ENCODE data around the genes RGPD8, POLR1B and CHCHD5.

DNA sequence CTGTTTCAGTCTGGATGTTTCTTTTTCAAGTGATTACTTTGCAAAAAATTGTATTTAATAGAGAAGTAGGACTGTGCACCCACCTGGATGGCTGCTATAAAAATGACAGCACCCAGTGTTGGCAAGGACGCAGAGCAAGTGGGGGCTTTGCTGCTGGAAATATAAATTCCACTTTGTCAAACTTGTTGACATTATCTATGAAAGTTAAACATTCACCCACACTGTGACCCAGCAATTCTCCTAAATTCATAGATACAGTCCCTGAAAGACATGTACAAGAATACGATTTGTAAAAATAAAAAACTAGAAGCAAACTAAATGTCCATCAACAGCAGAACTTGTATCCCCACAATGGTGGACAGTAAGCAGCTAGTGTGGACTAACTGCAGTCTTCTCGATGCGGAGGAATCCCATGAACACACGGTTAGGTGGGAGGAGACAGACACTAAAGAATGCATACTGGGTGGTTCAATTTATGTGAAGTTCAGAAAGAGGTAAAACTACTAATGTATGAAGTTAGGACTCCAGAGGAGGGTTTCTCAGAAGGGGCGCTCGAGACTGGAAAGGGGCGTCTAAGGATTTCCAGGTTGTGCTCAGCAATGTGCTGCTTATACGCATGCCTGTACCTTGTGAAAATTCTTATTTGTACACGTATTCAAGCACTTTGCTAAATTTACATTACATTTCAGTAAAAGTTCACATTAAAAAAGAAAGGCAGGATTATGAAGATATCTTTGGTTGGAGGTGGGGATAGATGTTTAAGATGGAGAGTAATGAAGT lies 66.8 kb downstream of the SOWAHC start:
- PRO-cap, 4 experiments = no peak in any of the 4 experiments
- RAMPAGE, long total RNA, 4 experiments = no peak in any of the 4 experiments

DNA sequence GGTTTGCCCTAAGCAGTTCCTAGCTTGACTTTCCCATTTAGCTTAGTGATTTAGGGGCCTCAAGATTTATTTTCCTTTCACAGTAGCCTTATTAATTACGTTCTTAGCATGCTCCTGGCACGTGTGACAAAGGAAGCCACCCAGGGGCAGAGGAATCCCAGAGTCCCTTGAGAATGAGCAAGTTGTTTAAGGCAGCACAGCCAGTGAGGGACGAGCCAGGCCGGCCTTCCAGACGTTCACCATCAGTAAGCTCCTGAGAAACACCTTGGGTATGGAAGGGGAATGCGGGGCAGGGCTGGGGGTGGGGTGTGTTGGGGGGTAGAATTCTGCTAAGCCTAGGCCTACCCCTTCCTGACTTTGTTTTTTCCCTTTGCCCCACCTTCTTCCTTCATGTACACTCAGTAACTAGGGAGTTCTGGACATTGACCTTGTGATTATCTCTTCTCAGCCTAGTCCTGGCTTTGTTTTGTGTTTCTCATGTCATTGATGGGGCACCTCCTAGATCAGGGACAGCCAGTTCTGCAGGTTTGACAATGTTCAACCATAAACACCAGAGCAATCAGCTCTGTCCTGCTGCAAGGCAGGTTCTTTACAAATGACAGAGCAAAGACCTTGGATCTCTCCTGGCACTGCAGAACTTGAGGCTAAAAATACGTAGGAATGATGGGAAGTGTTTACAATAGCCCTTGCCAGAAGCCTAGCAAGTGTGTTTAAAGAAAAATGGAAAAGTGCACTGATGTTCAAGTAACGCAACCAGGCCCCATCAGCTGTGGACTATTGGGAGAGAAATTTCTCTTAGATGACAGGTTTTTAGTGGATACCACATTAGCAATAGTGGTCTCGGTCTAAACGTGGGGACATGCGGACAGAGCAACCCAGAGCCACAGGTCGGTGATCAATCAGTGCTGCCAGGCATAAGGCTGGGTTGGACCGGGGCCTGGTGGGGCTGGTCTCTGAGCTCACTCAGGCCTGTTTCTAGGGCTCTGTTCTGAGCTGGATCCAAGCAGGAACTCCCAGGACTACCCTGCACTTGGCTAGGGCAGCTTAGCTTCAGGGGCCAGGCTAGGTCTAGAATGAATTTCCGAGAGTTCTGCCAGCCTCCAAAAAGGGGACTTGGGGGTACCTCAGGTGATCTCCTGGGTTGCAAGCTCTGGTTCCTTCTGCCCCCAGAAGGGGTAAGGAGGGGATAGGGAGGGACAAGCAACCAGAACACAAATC lies 76.7 kb downstream of the SOWAHC start:
- PRO-cap, 4 experiments = peak in 1 of 4 experiments; most common plus-strand start position 483 of the sequence (in 1); most common minus-strand start position 328 of the sequence (in 1)
- RAMPAGE, long total RNA, 4 experiments = no peak in any of the 4 experiments

GRCh38 chr2:109692143-109693016 lies 78.2 kb downstream of the SOWAHC start:
- PRO-cap, 4 experiments = peak in 2 of 4 experiments; most common minus-strand start chr2:109692541 (in 2)
- RAMPAGE, long total RNA, 4 experiments = no peak in any of the 4 experiments

GRCh38 chr2:110103164-110103907 lies 12.3 kb downstream of the MALL start:
- PRO-cap, 4 experiments = no peak in any of the 4 experiments
- RAMPAGE, long total RNA, 4 experiments = no peak in any of the 4 experiments

DNA sequence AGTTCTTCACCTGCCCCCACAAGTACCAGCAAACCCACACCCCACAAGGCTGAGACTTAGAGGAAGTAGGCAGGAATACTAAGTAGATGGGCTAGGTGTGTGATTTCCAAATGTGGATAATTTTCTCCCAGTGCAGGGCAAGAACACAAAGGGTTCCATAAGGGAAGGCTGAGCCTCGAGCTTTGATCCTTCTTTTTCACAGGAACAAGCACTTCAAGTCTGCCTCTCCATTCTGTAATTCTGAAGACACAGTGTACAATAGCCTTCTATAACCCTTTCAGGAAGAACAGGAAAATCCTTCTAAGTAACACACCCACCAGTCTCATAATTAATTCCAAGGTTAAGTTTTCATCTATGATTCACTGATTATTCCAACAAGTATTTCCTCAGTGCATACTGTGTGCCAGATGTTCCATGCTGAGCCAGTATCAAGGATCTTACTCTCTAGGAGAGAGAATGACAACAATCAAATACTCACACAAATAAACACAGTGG lies 7.0 kb upstream of the MTLN start:
- PRO-cap, 4 experiments = no peak in any of the 4 experiments
- RAMPAGE, long total RNA, 4 experiments = no peak in any of the 4 experiments

DNA sequence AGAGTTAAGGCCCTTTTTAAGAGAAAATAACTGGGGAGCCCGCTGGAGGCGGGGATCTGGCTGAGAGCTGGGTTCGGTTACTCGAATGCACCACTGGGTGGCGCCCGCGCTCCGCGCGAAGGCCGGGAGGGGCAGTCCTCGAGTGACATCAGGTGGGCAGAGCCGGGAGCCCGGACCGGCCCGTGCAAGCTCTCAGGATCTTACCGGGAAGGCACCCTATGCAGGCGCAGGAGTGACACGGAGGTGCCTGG lies 86.7 kb upstream of the MTLN start:
- PRO-cap, 4 experiments = no peak in any of the 4 experiments
- RAMPAGE, long total RNA, 4 experiments = no peak in any of the 4 experiments

DNA sequence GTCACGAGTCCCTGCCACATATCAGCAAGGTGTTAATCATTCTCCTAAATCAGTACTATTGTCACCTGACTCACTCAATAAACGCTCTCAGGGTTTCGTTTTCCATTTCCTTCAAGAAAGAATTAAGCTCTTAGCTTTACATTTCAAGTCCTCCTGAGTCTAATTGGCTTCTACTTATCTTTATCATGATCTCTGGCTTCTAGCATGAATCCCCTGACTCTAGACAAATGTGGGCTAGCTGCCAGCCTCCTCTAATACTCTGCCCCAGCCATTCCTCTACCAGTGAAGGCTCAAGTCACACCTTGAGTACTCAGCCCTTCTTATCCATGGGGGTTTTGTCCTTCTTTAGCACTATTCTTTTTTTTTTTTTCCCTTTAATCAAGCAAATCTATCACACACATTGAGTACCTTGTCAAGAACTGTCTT lies 20.0 kb downstream of the BUB1 start:
- PRO-cap, 4 experiments = no peak in any of the 4 experiments
- RAMPAGE, long total RNA, 4 experiments = no peak in any of the 4 experiments

DNA sequence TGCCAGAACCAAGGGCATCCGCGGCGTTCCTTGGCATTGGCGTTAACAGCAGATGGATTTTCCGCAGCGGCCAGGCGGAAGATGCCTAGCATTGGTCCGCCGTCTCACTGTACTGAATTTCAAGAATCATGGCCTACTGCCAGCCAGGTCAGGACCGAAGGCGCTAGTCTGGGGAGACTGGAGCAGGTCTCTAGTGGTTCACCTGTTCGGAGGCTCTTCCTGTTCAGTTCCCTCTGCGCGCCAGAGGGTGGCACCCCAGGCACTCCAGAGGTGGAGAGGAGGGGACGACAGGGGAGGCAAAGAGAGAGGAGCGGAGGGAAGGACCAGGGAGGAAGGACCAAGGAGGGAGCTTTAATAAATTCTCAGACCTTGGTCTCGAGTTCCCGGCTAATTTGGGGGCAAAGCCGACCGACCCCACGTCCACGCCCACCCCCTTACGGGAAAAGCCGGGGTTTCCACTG lies 3.7 kb upstream of the BCL2L11 start:
- PRO-cap, 4 experiments = peak in 2 of 4 experiments; most common plus-strand start position 299 of the sequence (in 2)
- RAMPAGE, long total RNA, 4 experiments = no peak in any of the 4 experiments

GRCh38 chr2:111346282-111346940 lies 225.7 kb downstream of the BCL2L11 start:
- PRO-cap, 4 experiments = no peak in any of the 4 experiments
- RAMPAGE, long total RNA, 4 experiments = no peak in any of the 4 experiments

DNA sequence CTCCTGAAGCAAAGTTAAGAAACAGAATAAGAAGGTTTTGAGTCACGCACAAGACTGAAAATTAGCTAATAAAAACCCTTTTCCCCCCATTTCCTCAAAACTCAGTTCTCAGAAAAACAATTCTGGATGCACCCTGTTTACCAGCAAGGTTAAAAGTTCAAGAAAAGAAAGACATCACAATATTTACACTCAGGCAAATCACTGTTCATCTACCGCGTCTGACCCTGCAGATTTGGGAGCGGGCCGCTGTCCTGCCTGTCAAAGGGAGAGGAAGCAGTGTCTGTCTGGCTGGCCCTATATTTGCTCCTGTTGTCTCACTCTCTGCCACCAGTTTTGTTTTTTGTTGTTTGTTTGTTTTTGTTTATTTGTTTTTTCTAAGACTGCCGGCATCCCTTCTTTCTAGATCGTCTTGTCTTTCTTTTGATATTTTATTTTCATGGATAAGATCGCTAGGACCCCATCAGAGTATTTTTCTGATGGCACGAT lies 299.4 kb downstream of the BCL2L11 start:
- PRO-cap, 4 experiments = peak in 3 of 4 experiments; most common plus-strand start position 261 of the sequence (in 3)
- RAMPAGE, long total RNA, 4 experiments = no peak in any of the 4 experiments

DNA sequence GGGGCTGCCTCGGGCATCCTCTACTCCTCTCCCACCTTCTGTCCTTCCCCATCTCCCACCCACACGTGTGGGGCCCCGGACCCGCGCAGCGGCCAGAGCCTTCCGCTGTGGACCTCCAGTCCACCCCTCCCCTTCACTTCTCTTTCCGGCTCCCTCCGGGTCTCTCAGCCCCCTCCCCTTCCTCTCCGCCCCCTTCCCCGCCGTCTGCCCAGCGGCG lies 323 bp upstream of the MERTK start:
- PRO-cap, 4 experiments = peak in 4 of 4 experiments; most common minus-strand start position 135 of the sequence (in 4)
- RAMPAGE, long total RNA, 4 experiments = no peak in any of the 4 experiments

- PRO-cap, 4 experiments = no peak in any of the 4 experiments
- RAMPAGE, long total RNA, 4 experiments = no peak in any of the 4 experiments
Observed at GRCh38 chr2:111919297-111919685, 20.9 kb downstream of the MERTK start.

- PRO-cap, 4 experiments = peak in 3 of 4 experiments; most common plus-strand start chr2:111974054 (in 1); most common minus-strand start chr2:111974050 (in 3)
- RAMPAGE, long total RNA, 4 experiments = no peak in any of the 4 experiments
Observed at GRCh38 chr2:111973893-111974226, 75.5 kb downstream of the MERTK start.

DNA sequence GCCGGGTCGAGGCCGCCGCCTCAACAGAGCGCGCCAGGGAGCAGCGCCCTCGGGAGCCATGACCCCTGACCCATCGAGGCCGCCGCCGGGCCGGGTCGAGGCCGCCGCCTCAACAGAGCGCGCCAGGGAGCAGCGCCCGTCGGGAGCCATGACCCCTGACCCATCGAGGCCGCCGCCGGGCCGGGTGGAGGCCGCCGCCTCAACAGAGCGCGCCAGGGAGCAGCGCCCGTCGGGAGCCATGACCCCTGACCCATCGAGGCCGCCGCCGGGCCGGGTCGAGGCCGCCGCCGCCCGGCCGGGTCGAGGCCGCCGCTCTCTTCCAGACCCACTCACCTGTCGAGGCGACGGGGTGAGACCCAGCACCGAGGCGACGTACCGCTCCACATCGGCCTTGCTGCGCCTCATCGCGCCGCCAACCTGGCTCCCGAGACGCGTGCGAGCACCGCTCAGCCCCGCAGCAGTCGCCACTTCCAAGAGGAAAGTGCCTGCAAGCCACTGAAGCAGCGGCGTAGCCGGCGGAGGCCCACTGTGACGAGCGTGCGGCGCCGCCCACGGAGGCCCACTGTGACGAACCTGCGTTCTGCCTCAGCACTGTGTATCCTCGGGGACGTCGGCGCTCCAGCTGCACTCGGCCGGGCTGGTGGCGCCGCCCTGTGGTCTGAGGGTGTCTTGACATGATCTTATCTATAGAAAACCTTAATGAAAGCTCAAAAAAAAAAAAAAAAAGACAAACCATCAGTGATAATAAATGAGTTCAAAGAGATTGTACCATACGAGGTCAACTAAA lies at the start of gene RGPD8:
TSS of gene RGPD8 (minus strand) at position 597 of the 787 bp plus-strand sequence.
- PRO-cap, 4 experiments = no peak in any of the 4 experiments
- RAMPAGE, long total RNA, 4 experiments = no peak in any of the 4 experiments

GRCh38 chr2:112541680-112541941 lies 654 bp upstream of the POLR1B start:
- PRO-cap, 4 experiments = peak in 4 of 4 experiments; most common plus-strand start chr2:112541907 (in 4); most common minus-strand start chr2:112541887 (in 2)
- RAMPAGE, long total RNA, 4 experiments = no peak in any of the 4 experiments

DNA sequence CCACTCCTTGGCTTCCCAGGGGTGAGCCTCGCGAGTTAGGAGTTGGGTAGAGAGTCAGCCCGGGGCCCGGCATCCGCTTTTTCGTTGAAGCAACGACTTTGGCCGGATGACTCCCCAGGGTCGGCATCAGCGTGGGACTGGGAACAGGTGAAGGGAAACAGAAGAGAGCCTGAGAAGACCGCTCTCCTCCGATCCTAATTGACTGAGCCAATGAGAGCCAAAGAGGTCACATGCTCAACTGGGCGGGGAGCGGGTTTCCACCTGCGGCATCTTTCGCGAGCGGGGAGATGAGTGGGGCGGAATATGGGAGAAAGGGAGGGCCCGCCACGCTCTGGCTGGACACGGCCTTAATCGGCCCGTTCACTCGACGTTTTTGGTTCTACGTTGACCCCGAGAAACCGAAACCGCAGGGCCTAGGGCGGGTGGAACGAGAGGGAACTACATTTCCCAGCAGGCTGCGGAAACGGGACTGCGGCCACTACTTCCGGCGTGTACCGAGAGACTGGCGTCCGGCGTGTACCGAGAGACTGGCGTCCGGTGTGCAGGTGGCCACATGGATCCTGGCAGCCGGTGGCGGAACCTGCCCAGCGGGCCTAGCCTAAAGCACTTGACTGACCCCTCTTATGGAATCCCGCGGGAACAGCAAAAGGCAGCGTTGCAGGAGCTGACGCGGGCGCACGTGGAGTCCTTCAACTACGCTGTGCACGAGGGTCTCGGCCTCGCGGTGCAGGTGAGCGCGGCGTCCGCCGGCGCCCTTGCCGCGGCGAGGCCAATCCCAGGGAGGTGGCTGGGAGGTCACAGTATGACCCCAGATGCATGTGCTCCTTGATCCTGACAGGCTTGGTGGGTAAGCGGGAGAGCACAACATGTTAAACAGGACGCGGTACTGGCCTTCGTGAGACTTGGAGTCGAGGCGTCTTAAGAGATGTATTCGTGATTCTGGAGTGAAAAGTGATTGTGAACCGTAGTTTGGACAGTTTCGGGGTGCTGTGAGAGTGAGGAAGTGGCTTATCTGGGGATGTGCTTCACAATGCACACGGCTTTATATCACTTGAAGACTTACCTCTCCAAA lies at the start of gene POLR1B:
TSS of gene POLR1B (plus strand) at position 524 of the 1,072 bp plus-strand sequence.
- PRO-cap, 4 experiments = peak in 4 of 4 experiments; most common plus-strand start position 524 of the sequence (in 4); most common minus-strand start position 200 of the sequence (in 3)
- RAMPAGE, long total RNA, 4 experiments = start-site peak on the plus strand in 2 of 4 experiments, centred at positions 268 to 535 of the sequence, 7 to 202 reads per replicate

- PRO-cap, 4 experiments = peak in 4 of 4 experiments; most common plus-strand start chr2:112584636 (in 4); most common minus-strand start chr2:112584815 (in 4)
- RAMPAGE, long total RNA, 4 experiments = start-site peak on the plus strand in 4 of 4 experiments, at chr2:112584458-112584633 at its widest, 28 to 239 reads per replicate; start-site peak on the minus strand in 4 of 4 experiments, at chr2:112584774-112584819 at its widest, 10 to 18 reads per replicate
Observed at GRCh38 chr2:112584020-112585014, at the start of gene CHCHD5. CHCHD5 (plus strand) TSS chr2:112584609.

GRCh38 chr2:112656626-112657278 lies 11.0 kb downstream of the SLC20A1 start:
- PRO-cap, 4 experiments = no peak in any of the 4 experiments
- RAMPAGE, long total RNA, 4 experiments = no peak in any of the 4 experiments

GRCh38 chr2:112665245-112665819 lies 19.6 kb downstream of the SLC20A1 start:
- PRO-cap, 4 experiments = no peak in any of the 4 experiments
- RAMPAGE, long total RNA, 4 experiments = no peak in any of the 4 experiments

GRCh38 chr2:112666565-112666886 lies 20.8 kb downstream of the SLC20A1 start:
- PRO-cap, 4 experiments = no peak in any of the 4 experiments
- RAMPAGE, long total RNA, 4 experiments = no peak in any of the 4 experiments